ENCODE data around the genes IQCB1 and PARP14.

DNA sequence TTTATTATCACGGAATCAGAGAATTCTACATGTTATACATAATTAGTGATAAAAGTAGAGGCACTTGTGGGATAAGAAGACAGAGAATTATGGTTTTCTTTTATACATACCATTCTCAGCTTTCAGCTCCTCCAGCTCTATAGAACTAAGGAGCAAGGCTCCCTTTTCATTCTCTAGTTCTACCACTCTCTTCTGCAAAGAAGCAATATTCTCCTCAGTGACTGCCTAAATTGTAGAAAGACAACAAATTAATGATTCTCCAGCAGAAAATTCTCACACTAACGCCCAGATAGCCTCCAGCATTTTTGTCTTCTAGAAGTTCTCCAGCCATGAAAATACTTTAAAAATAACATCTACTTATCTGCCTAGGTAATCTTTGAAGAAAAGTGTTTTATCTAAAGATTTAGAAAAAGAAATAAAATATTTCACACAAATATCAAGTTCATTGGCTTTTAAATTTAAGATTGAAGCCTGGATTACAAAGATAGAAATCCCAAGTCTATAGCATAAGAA lies 41.7 kb upstream of the HCLS1 start:
- RRBS, result no CpG with 5 or more reads among the region's 2 CpGs

GRCh38 chr3:121834672-121835474 lies at the start of gene IQCB1:
Gene IQCB1, minus strand, starts transcription at chr3:121835060.
- RRBS, result no CpG with 5 or more reads among the region's 54 CpGs

DNA sequence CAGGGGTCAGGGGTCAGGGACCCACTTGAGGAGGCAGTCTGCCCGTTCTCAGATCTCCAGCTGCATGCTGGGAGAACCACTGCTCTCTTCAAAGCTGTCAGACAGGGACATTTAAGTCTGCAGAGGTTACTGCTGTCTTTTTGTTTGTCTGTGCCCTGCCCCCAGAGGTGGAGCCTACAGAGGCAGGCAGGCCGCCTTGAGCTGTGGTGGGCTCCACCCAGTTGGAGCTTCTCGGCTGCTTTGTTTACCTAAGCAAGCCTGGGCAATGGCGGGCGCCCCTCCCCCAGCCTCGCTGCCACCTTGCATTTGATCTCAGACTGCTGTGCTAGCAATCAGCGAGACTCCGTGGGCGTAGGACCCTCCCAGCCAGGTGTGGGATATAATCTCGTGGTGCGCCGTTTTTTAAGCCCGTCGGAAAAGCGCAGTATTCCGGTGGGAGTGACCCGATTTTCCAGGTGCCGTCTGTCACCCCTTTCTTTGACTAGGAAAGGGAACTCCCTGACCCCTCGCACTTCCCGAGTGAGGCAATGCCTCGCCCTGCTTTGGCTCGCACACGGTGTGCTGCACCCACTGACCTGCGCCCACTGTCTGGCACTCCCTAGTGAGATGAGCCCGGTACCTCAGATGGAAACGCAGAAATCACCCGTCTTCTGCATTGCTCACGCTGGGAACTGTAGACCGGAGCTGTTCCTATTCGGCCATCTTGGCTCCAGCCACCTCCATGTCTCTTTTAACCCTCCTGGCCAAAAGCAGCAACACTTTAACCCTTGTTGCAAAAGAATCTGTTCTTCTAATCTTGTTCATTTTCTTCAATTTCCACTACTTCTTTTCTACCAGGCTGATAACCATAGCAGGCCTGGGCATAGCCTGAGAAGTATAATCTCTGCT lies 44.1 kb downstream of the SLC15A2 start:
- RRBS, result no CpG with 5 or more reads among the region's 30 CpGs

GRCh38 chr3:122680458-122681442 lies at the start of gene PARP14:
Gene PARP14, plus strand, starts transcription at chr3:122680839.
- RRBS, result 2% methylated on average over 18 of the region's 72 CpGs

DNA sequence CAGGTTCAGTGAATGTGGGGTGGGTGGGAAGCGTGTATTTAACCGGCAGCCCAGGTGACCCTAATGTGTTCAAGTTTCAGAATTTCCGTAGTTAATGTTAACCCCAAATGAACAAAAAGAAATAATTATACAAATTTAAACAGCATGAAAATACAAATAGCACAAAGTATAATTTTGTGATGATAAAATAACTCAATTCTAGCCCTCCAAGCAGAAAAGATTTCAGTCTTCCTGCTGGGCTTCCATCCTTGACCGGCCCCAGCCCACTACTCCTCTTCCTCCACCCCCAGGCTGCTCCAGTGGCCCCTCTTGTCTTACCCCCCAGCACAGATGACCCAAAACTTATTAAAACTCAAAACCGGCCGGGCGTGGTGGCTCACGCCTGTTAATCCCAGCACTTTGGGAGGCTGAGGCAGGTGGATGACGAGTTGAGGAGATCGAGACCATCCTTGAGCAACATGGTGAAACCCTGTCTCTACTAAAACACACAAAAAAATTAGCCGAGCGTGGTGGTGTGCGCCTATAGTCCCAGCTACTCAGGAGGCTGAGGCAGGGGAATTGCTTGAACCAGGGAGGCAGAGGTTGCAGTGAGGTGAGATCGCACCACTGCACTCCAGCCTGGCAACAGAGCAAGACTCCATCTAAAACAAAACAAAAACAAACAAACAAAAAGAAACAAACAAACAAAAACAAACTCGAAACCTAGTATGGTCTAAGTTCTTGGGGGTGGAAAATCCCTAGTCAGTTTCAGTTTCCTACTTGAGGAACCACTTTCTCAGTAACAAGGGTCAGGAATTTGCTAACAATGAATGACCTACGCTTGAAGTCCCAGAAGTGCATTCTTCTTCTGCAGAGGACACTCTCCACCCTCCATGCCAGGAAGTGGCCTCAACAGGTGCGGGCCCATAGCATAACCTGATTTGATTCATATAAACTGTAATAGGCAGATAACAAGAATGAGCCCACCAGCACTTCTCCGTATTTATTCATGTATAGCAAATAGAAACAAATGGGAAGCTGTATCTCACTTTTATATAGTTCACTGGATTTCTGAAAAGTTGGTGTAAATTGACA lies 2.1 kb downstream of the PARP14 start:
- RRBS, result no CpG with 5 or more reads among the region's 18 CpGs

DNA sequence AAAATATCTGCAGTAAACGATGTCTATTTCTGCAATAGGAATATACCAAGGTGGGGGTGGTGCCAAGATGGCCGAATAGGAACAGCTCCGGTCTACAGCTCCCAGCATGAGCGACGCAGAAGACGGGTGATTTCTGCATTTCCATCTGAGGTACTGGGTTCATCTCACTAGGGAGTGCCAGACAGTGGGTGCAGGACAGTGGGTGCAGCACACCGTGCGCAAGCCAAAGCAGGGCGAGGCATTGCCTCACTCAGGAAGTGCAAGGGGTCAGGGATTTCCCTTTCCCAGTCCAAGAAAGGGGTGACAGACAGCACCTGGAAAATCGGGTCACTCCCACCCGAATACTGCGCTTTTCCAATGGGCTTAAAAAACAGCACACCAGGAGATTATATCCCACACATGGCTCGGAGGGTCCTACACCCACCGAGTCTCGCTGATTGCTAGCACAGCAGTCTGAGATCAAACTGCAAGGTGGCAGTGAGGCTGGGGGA lies 52.2 kb downstream of the PARP14 start:
- RRBS, result no CpG with 5 or more reads among the region's 15 CpGs

GRCh38 chr3:122740517-122740899 lies 53.1 kb downstream of the HSPBAP1 start:
- RRBS, result no CpG with 5 or more reads among the region's 5 CpGs

GRCh38 chr3:122767596-122767981 lies 26.0 kb downstream of the HSPBAP1 start:
- RRBS, result no CpG with 5 or more reads among the region's 2 CpGs

- RRBS, result no CpG with 5 or more reads among the region's 13 CpGs
Measured at GRCh38 chr3:122789482-122790798, 3.7 kb downstream of the HSPBAP1 start.

- RRBS, result no CpG with 5 or more reads among the region's 11 CpGs
Measured at GRCh38 chr3:122975189-122975710, 52.3 kb downstream of the SEMA5B start.

GRCh38 chr3:123028361-123028921 lies 878 bp upstream of the SEMA5B start:
- RRBS, result no CpG with 5 or more reads among the region's 16 CpGs

DNA sequence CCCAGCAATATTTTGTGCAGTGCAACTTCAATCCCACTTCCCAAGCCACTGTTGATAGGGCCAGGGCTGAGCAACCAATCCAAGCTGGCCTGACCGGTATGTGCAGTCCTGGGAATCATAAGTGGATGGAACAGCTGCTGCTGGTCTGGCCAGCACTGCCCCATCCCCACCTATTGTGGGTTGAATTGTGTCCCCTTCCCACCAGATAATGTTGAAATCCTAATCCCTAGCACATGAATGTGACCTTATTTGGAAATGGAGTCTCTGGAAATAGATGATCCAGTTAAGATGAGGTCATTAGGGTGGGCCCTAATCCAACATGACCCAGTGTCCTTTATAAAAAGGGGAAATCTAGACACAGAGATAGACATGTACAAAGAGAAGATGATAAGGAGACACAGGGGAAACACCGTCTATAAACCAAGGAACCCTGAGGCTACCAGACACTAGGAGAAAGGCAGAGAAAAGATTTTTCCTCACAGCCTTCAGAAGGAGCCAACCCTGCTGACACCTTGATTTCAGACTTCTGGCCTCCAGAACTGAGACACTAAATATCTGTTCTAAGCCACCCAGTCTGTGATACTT lies 13.6 kb upstream of the PDIA5 start:
- RRBS, result no CpG with 5 or more reads among the region's 2 CpGs

- RRBS, result no CpG with 5 or more reads among the region's 28 CpGs
Measured at GRCh38 chr3:123202082-123202666, 431 bp downstream of the SEC22A start.

DNA sequence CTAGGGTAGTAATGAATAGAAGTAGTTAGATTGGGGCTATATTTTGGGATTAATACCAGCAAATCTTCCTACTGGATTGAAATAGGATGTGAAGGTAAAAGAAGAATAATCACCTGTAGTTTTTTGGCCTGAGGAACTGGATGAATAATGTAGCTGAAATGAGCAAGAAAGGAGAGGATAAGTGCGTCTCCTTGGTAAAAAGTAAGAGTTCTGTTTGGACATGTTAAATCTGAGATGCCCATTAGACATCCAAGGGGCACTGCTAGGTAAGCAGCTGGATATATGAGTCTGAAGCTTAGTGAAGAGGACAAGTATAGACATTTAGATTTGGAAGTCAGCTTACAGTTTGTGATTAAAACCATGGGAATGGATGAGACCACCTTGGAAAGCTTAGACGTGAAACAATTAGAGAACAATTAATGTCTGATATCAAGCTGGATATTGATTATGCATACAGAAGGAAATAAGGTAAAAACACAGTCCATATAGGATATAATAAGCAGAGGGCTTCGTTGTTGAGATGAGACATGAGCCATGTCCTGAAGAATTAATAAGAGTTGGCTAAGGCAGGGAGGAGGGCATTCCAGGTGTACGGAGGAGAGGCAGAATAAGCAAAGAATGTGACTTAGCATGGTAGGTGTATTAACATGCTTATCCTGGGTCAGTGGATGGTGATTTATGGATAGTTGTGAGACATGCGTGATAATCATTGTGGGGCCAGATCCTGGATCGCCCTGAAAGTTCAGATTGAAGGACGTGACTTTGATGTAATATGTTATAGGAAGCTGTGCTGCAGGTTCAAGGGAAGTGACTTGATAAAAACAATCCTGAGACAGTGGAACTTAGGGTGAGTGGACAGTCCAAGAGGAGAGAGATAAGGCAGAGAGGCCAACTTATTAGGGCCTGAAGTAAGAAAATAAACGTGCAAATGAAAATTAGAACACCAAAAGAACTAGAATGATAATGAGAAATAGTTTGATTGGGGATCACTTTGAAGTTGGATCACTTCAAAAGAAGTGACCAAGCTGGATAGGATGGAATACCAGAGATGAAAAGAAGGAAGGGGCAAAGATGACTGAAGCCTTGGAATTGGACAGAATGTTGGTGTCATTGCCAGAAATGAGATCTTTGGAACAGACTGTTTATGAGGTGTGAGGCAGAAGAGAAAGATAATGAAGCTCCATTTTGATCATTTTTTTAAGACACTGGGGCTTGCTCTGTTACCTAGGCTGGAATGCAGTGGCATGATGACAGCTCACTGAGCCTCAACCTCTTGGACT lies 9.0 kb downstream of the SEC22A start:
- RRBS, result no CpG with 5 or more reads among the region's 8 CpGs

DNA sequence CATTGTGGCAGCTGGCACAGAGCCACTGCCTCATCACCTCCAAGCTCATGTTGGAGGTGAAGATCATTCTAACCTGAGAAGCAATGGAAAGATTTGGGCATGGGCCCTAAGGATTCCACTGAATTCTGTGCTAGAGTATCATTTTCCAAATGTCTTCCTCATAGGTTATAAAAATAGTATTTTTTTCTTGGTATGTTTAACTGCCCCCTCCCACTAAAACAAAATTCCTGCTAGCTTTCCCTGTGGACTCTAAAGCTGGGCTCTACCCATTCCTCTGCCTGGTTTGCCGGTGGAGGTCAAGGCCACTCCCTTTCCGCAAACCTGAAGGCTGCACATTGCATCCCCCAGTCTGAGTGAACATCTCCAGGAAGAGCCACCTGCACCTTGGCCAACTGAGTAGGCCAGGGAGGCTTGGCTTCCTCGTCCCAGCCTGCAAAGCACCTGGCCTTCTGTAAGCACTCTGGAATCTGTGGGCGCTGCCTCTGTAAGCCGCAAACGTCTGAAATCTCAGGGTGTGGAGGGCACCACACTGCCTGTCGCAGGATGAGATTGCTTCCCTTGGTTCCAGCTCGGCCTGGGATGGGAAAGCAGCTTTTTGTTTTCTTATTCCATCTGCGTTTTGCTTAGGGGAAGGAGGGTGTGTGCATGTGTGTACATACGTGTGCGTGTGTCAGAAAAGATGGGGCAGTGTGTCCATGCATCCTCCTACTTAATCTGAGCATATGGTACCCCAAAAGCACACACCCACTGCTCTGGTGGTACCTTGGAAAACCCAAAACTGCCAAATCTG lies 81.3 kb downstream of the SEC22A start:
- RRBS, result no CpG with 5 or more reads among the region's 11 CpGs

DNA sequence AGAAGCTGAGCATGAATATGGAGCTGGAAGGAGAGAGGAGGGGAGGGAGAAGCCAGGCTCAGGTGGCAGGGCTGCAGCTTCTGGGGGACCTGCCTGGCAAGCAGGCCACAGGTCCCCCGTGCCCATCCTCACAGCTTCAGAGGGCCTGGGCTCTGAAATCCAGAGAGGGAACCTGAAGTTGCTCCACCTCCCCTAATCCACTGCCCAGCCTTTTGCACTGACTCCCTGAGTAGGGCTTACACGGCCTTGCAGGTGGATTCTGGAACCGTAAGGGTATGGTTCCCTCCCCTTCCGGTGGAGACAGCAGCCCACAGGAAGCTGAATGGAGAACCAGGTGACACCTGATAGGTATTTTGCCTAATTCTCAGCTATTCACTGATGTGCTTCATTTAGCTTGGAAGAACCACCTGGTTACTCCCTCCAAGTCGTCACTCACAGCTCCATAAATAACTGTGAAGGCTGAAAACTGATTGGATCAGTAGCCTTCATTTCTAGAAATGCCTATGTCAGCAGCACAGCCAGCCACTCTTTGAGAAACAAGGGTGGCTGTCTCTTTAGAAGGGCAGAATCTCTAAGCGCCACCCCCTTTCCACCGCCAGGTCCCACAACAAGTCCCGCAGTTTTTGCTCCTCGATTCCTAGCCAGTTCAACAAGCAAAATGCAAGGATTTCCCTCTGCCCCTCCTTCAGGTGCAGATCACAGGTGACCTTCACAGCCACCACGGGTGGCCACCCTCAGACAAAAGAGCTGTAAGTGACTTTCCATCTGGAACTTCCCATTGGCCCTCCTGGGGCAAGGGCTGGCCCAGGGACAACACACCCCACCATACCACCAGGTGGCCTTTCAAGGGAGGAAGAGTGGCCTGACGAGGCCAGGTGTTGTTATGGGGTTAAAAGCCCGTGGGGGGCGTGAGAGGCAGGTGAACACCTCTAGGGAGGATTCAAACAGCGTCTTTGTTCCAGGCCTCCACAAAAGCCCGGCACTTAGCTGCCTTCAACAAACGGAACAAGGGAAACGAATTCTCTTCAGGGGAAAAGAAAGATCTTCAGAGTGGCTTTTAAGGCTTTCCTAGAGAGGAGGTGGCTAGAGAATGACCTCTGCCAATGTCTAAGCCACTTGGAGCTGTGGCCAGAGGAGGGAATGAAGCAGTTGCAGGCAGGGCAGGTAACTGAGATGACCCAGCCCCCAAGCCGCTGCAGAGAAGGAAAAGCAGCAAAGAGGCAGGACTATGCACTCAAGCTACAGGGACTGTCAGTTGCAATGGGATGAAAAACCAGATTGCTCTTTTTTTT lies 113.0 kb downstream of the SEC22A start:
- RRBS, result no CpG with 5 or more reads among the region's 18 CpGs

- RRBS, result no CpG with 5 or more reads among the region's 3 CpGs
Measured at GRCh38 chr3:123387411-123388094, 61.3 kb downstream of the ADCY5 start.

- RRBS, result no CpG with 5 or more reads among the region's 21 CpGs
Measured at GRCh38 chr3:123404186-123405638, 44.2 kb downstream of the ADCY5 start.

- RRBS, result no CpG with 5 or more reads among the region's 9 CpGs
Measured at GRCh38 chr3:123432799-123433685, 15.8 kb downstream of the ADCY5 start.

GRCh38 chr3:123445823-123446420 lies 3.0 kb downstream of the ADCY5 start:
- RRBS, result no CpG with 5 or more reads among the region's 5 CpGs